ENCODE measurements around a stretch of chr17.

DNA sequence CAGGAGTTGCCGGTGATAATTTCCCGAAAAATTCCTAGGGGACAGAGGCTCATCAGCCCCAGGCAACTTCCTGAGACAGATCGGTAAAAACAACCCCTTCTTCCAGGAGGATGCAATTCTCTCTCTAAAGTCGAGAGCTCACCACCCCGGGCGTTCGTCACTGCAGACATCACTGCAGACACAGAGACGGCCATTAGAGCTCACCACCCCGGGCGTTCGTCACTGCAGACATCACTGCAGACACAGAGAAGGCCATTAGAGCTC, 19.7 kb downstream of the RPH3AL start:
- RRBS: 93% methylated on average over 1 of the region's 11 CpGs

DNA sequence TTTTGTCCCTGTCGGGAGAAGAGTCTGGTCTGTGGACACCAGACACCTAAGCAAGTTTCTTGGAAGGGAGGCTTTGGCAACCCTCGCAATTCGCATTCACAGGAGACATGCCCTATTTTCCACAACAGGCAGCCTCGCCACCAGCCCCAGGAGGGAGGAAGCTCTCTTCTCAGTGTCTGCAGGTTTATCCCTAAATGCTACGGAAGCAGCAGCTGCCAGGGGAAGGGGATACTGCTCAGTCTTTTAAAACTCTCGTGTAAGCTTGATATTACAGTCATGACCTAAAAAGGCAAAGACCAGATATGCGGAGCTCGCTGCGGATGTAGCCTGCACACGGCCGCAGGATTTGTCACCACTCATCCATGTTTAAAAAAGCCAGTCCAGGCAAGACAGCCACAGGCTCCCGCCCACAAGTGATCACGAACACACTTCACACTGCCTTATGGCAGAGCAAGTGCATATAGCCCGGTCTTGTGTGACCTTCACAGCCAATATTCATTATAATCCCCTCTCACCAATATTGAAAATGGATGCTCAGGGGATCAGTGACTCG, 101.8 kb downstream of the C17orf97 start:
- RRBS: no CpG with 5 or more reads among the region's 15 CpGs

DNA sequence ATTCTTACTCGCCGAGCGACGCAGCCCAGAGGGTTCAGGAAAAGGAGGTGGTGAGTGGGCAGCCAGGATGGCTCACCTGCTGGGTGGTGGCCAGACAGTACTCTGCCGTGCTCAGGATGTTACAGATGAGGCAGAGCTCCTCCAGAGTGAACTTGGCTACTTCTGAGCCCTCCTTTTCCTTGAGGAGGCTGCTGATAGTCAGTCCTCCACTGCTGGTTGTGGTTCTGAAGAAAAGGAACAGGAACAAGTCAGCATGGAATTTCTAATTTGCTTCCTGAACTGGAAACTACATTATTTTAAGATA, 150.2 kb downstream of the C17orf97 start:
- RRBS: no CpG with 5 or more reads among the region's 5 CpGs

DNA sequence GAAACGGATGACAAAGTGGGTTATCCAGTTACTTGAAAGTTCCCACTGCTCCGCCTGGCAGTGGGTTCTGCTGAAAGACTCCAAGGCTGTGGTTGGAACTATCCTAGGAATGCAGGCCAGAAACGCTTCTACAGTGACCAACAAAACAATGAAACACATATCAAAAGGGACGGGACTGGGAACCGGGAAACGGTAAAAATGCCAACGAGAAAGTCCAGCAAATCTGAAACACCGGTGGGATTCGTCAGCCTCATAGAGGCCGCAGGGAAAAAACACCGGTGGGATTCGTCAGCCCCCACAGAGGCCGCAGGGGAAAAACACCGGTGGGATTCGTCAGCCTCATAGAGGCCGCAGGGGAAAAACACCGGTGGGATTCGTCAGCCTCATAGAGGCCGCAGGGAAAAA, 53.3 kb downstream of the MRM3 start:
- RRBS: no CpG with 5 or more reads among the region's 19 CpGs

GRCh38 chr17:851202-851724, 69.1 kb downstream of the MRM3 start:
- RRBS: 74% methylated on average over 3 of the region's 16 CpGs

GRCh38 chr17:903960-904427, 75.6 kb downstream of the NXN start:
- RRBS: no CpG with 5 or more reads among the region's 24 CpGs

GRCh38 chr17:933260-934163, 46.1 kb downstream of the NXN start:
- RRBS: no CpG with 5 or more reads among the region's 20 CpGs

DNA sequence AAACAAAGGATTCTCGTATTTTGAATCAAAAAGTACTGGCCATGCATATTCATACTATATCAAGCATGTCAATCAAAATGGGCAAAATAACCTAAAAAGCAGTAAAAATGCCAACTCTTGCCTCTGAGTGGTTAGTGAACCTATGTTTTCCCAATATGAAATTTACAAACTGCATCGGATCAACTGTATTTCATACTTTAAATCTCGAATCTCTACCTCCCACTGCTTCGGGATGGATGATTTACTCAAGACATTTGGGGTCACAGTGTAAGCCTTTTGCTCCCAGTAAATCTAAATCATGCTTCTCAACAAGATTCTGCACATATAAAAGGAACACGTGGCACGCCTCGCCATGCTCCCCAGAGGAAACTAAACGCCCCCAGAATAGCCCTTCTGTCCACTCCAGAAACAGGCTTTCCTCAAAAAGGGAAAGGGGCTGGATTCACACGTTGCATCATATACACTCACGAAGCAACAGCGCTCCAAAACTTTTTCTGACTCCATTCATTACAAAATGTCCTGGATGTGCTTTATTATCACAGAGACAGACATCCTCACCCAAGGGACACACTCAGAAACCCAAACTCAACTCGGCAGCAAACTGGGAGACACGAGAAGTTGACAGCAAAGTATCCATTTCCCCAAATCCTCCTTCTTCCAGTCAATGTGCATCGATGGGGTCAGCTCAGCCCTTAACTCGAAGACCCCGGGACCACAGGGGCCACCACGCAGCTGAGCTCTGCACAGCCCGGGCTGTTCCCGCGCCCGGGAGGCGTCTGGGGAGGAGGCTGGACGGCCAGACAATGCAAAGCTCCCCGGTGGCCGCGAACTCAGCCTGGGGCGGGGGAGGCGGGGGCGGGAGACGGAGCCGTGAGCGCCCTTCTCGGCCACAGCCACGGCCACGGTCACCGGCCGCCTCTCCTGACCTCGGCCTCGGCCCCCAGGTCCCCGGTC, 1.5 kb downstream of the NXN start:
- RRBS: 2% methylated on average over 17 of the region's 40 CpGs

- RRBS: no CpG with 5 or more reads among the region's 35 CpGs
Observed at GRCh38 chr17:1004843-1005925, 8.3 kb downstream of the TIMM22 start.

- RRBS: no CpG with 5 or more reads among the region's 15 CpGs
Observed at GRCh38 chr17:1060836-1061319, 63.9 kb downstream of the TIMM22 start.

GRCh38 chr17:1109528-1109959, 70.2 kb downstream of the ABR start:
- RRBS: 2% methylated on average over 9 of the region's 34 CpGs

DNA sequence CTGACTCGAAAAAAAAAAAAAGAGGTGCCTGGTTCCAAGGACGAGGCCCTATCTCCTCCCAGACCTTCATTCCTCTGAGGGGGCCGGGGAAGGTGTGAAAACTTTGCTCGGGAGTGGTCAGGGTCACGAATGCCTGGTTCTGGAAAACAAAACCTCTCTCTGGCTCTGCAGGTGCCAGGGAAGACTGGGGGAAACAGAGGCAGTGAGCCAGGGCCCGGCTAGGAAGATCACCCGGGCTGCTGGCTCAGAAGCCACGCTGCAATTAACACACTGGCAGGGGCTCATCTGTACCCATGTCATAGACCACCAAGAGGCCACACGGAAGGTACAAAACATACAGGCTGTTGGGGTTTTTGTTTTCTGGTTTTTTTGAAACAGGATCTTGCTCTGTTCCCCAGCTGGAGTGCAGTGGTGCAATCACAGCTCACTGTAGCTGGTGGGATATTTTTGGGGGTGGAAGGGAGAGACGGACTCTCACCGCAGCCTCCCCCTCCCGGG, 19.3 kb upstream of the ABR start:
- RRBS: no CpG with 5 or more reads among the region's 12 CpGs

GRCh38 chr17:1200988-1201774, 21.4 kb upstream of the ABR start:
- RRBS: 39% methylated on average over 4 of the region's 29 CpGs

DNA sequence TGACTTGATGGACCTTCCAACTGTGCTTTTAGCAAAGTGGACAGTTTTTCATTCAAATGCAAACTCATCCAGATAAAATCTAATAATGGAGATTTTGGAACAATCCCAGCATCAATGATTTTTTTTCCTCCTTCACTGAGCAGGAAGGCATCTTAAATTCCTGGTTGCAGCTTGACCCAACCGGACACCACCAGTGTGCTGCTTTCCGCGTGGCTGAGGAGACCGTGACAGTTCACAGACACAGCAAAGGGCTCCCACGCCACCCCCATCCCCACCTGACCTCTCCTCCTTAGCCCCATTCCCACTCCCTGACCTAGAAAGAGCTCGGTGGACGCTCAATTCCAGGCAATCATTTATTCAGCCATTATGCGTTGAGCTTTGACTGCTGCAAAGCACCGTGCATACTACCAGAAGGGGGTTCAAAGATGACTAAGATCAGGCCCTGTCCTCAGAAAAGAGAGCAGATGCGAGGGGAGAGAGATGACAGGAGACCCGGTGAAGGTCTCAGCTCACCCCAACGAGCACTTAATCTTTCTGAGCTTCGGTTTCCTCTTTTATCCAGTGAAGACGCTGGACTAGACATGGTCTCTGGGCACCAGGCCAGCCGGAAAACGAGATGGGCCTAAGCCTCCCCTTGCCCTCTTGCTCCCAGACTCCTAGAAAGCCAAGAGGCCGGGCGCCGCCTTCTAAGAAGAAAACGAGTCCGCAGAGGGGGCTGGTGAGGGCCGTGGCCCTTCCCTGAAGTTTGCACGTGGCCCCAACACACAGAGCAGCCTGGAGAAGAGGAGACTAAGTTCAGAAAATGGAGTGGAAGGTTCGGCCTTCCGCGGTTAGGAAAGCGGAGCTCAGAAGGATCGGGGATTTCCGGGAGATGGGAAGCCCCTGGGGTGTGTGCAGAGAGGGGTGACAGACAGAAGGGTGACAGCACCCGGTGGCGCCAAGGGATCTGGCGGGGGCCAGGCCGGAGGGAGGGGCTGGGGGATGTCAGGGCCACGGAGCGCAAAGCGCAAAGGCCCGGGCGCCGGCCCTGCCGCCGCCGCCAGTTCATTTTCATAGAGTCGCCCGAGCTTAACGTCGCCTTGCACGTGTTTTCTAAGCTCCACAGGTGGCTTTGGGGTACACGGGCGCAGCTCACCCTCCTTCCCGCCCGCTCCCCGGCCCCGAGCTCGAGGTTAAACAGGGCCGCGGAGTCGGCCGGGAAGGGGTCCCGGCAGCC, 42.3 kb upstream of the BHLHA9 start:
- RRBS: 3% methylated on average over 11 of the region's 59 CpGs

DNA sequence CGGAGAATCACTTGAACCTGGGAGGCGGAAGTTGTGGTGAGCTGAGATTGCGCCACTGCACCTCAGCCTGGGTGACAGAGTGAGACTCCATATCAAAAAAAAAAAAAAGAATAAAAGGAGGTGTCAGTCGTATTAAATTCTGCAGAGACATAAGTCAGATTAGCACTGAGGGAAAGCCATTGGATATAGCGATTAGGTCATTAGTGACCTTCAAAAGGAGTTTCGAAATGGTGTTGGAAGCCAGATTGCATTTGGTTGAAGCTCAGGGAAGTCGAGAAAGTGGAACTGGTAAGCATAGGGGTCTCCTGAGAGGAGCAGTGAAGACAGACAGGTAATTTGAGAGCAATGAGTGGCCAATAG, 4.7 kb upstream of the YWHAE start:
- RRBS: no CpG with 5 or more reads among the region's 7 CpGs

GRCh38 chr17:1421432-1421873, 21.4 kb upstream of the YWHAE start:
- RRBS: 100% methylated on average over 2 of the region's 11 CpGs

DNA sequence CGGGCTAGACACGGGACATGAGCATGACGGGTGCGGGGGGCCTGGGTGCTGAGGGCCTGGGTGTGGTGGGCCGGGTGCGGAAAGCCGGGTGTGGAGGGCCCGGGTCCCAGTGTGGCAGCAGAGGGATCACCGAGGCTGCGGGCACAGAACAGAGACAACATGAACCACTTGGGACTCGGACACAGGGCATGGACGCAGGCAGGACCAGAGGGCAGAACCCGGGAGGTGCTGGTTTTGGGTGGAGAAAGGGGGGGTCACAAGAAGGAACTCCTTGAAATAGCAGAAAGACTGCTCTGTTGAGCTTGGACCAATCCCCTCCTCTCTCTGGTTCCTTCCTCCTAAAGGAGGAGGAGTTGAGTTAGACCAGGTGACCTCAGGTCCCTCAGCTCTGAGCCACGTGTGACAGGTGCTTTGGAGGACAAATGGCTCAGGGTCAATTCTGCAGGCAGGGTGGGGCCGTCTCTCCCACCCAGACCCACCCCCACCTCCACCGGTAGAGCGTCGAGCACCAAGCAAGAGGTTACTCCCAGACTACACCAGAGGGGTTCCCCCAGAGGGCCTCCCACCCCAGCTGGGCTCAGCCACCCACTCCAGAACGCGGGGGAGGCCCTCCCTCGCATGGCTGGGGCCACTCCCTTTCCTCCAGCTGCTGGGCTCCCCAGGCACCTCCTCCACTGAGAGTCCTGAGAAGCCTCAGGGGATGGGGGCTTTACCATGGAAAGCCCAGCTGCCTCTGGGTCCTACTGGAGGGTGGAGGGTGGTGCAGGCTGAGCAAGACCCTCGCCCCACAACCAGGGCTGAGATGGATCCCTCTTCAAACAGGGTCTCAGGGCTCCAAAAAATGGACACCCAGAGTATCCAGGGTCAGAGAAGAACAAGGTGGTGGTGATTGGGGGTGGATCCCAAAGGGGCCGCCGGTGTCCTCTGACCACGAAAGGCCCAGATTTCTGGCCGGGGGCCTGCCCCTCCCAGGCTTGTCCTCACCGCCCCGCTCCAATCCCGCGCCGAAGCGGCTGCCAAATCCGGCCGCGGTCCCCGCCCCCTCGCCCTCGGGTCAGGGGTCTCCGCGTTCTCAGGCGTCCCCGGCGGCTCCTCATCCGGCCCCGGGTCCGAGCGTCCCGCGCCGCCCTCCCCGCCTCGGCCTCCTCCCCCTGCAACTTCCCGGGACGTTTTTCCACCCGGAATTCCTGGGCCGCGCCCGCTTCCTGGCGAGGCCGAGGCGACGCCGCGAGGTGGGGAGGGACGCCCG, 7.7 kb downstream of the MYO1C start:
- RRBS: 11% methylated on average over 45 of the region's 66 CpGs

DNA sequence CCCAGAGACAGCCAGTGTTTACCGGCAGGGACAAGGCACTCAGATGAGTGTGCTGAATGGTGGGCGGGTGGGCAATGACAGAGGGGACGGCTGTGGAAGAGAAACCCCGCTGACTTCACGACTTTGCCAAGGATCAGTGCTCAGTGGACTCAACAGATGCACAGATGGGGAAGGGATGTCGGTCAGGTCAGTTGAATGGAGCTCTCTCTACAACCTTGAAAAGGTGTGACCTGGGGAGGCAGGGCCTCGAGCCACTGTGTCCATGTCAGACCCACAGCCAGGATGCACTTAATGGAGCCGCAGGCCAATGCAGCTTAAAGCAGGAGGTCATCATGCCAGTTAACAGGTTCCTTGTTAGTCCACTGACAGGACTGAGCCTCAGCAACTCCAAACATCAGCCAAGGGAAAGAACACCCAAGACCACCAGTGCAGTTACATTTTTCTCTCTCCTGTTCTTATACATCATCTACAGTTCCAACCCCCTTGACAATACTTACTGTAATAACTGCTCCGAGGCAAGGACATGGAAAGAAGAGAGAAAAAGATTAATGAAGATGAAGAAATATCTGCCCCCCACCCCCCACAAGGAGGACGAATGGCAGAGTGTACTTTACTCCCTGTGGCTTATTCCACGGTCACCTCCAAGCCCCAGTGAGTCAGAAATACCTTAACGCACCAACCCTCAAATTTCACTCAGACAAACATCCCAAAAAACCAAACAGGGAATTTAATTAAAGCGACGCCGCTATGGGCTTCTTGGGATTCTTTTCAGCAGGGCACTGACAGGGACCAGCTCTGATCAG, 19.9 kb downstream of the PITPNA start:
- RRBS: no CpG with 5 or more reads among the region's 15 CpGs

DNA sequence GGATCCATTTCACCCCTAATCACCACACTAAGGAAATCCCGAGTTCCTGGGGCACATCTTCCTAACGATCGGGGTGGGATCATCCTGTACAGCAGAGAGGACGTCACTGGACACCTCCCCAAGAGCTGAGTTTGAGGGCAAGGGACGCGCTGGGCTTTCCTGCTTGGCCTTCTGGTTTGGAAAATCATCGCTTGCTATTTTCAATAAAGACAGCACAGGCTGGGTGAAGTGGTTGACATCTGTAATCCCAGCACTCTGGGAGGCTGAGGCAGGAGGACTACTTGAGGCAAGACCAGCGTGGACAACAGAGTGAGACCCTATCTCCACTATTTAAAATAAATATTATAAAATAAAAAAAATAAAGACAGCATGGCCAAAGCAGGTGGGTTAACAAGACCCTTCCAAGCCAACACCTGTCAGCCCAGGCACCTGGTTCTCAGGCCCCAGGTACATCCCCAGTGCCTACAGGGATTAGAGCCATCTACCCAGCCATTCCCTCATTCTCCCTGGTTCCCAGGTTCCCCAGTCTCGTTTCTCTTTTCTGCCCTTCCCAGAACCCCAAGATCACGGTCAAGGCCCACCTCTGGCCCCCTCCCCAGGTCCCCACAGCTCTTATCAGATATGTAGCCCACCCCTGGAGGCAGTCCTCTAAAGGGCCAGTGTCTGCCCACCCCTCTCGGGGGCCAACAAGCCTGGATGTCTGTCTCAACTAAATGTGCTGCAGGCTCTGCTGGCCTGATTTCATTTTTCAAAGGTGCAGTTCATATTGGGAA, 5.8 kb downstream of the PITPNA start:
- RRBS: no CpG with 5 or more reads among the region's 11 CpGs

GRCh38 chr17:1572340-1573086, 9.9 kb upstream of the PITPNA start:
- RRBS: no CpG with 5 or more reads among the region's 10 CpGs